ENCODE results near the gene SLC66A2.

GRCh38 chr18:79897571-79898701 lies 53.5 kb downstream of the SLC66A2 start:
- PRO-cap, 3 experiments: no peak in any of the 3 experiments
- RAMPAGE, long total RNA, 2 experiments: no peak in any of the 2 experiments
- RRBS: no CpG with 5 or more reads among the region's 18 CpGs

GRCh38 chr18:79903524-79904222 lies 47.8 kb downstream of the SLC66A2 start:
- PRO-cap, 3 experiments: no peak in any of the 3 experiments
- RAMPAGE, long total RNA, 2 experiments: no peak in any of the 2 experiments
- RRBS: no CpG with 5 or more reads among the region's 31 CpGs

DNA sequence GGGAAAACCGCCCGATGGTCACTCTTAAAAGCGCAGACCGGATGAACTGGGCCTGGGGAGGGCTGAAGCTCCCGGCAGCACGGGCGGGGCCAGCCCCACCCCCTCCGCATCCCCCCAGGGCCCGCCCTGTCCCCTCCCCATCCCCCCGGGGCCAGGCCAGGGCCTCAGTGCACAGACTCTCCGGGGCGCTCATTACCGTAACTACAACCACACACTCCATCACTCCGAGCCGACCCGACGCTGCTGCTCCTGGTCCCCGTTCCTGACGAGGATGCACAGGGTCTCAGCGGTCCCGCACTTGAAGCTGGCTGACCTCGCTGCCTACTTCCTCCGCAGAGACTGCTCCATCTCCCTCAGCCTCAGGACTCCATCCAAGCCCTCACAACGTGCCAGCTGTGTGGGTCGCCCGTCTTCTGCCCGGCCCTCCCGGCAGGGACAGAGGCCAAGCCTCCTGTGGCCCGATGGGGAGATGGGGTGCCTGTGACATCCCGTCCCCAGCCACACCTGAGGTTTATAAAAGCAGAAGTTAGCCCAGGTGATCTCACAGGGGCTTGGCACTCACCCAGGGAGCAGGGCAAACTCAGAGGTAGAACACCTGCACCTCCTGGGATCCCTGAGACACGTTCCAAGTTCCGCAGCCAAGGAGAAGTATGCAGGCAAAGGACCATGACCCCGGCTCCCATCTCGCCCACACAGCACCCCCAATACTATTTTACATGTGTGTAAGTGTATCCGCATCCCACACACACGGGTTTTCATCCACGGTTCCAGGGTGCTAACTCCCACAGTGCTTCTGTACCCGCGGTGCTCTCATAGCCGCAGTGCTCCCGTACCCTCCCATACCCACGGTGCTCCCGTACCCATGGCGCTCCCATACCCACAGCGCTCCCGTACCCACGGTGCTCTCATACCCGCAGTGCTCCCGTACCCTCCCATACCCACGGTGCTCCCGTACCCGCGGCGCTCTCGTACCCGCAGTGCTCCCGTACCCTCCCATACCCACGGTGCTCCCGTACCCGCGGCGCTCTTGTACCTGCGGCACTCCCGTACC lies 35.9 kb downstream of the SLC66A2 start:
- PRO-cap, 3 experiments: no peak in any of the 3 experiments
- RAMPAGE, long total RNA, 2 experiments: no peak in any of the 2 experiments
- RRBS: 86% methylated on average over 6 of the region's 64 CpGs

DNA sequence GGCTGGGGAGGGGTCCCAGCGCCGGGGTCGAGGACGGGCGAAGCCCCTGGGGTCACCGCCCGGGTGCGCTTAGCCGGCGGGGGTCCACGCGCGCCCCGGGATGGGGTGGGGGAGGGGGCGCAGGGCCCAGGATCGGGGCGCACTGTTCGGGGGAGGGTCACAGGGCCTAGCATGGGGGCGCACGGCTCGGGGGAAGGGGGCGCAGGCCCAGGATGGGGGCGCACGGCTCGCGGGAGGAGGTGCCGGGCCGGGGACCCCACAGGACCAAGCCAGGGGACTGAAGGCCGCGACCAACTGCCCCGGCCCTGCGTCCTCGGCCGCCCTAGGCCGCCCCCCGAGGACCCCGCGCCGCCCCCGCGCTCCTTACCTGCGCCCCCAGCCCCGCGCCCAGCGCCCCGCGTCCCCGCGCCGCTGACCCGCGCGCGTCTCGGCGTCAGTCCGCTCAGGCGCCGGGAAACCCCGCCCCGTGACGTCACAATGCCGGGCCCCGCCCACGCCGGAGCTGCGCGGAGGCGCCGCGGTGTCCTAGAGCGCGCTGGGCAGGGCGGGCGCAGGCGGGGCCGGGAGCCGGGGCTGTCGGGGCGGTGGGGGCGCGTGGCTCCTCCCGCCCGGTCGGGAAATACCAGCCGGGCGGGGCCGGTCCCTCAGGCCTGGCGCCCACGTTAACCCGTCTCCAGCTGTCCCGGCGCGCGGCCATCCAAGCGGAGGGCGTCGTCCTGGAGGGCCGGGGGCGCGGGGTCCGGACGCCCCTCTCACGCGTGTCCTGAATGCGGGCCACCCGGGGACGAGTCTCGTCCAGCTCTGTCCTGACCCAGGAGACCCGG lies at the start of gene SLC66A2:
TSS of gene SLC66A2 (minus strand) at position 440 of the 824 bp plus-strand sequence.
- PRO-cap, 3 experiments: peak in 3 of 3 experiments; most common plus-strand start position 528 of the sequence (in 3); most common minus-strand start position 429 of the sequence (in 2)
- RAMPAGE, long total RNA, 2 experiments: no peak in any of the 2 experiments
- RRBS: 1% methylated on average over 49 of the region's 110 CpGs

GRCh38 chr18:79952038-79952486 lies 609 bp upstream of the SLC66A2 start:
- PRO-cap, 3 experiments: no peak in any of the 3 experiments
- RAMPAGE, long total RNA, 2 experiments: no peak in any of the 2 experiments
- RRBS: 1% methylated on average over 30 of the region's 55 CpGs

DNA sequence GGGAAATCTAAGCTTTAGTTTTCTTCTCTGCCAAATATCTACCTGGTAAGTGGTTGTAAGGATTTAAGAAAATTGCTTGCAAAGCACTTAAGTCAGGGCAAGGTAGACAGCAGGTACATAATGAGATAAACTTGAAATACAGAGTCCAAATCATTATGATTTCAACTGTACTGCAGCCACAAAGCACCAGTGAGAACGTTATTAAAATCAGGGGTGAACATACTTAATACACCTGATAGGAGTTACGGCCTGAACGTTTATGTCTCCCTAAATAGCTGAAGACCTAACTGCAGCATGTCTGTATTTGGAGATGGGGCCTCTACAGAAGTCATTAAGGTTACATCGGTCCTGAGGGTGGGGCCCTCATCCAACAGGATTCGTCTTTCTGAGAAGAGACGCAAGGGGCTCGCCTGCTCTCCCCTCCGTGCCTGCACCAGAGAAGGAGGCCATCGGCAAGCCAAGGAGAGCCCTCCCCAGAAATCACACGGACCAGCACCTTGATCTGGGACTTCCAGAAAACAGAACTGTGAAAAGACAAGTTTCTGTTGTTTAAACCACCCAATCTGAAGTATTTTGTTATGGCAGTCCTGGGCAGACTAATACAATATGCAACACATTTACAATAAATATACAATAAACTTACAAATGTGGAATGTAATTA lies 5.9 kb downstream of the HSBP1L1 start:
- PRO-cap, 3 experiments: no peak in any of the 3 experiments
- RAMPAGE, long total RNA, 2 experiments: no peak in any of the 2 experiments
- RRBS: no CpG with 5 or more reads among the region's 10 CpGs

GRCh38 chr18:80137412-80138064 lies 28.5 kb downstream of the ADNP2 start:
- PRO-cap, 3 experiments: no peak in any of the 3 experiments
- RAMPAGE, long total RNA, 2 experiments: no peak in any of the 2 experiments
- RRBS: no CpG with 5 or more reads among the region's 14 CpGs